Left common carotid artery plus branches (tissue), 1 donor: ENCODE measurements around a stretch of chr1.

DNA sequence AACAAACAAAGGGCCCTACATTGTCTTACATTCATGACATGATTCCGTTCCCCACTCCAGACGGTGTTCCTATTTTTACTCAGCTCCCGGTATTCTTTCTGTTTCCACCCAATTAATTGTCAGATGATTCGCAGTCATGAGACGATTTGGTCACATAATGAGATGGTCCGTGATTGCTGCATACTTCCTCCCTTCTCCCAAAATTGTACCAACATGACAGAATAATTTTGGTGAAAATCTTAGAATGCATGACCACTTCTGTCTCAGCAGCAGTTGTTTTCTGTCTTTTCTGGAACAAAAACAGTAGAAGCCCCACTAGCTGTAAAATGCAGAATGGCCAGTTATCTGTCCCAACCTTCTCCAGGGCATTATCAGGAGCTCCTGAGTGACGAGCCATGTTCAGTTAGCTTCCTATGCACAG is 73.9 kb upstream of the VAV3 start:
- PRO-cap: no peak

- PRO-cap: no peak
Measured at GRCh38 chr1:108077979-108078435, 113.0 kb upstream of the VAV3 start.

DNA sequence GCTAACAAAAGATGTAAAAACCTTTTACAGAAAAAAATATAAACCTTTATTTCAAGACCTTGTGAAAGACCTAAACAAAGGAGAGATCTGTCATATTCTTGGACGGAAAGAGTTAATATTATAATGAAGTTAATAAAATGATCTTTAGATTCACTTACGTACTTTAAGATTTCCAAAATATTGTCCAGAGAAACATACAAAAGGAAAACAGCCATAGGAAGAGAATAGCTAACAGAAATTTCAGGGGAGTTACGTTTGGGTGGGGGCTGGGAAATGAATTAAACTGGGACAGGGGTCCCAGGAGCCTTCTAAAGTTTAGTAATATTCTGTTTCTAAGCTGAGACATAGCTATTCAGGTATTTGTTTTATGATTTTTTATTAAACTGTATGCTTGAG is 94.0 kb downstream of the SLC25A24 start:
- PRO-cap: no peak

DNA sequence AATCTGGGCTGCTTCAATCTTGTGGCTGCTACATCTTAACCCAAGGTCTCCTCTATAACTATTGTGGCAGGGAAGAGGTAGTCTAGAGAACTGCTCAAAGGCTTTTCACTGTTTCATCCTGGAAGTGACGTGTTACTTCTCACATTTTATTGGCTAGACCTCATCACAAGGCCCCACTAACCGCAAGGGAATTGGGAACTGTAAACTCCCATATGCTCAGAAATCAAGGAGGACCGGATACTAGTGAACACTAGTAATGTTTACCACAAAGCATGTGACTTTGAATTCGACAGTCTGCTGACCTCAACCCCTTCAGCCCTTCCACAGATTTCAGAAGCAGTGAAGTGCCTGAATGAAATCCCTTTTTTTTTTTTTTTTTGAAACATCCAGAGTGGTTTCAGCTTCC is 3.4 kb upstream of the EEIG2 start:
- PRO-cap: no peak

GRCh38 chr1:108603574-108604660 is 44.0 kb downstream of the EEIG2 start:
- PRO-cap: no peak

DNA sequence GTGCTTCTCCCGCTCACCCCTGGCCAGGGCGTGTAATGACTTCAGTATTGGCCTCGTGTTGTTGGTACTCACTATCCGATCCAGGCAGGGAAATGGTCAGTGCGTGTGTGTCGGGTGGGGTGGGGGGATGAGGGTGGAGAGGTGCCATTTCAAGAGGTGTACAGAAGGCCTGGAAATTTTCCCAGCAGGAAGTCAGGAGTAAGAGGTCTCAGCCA is 1.0 kb downstream of the PRPF38B start:
- PRO-cap: no peak

- PRO-cap: no peak
Measured at GRCh38 chr1:108748005-108748380, 1.5 kb downstream of the STXBP3 start.

GRCh38 chr1:108956704-108957326 is 6.5 kb downstream of the CLCC1 start:
- PRO-cap: no peak

DNA sequence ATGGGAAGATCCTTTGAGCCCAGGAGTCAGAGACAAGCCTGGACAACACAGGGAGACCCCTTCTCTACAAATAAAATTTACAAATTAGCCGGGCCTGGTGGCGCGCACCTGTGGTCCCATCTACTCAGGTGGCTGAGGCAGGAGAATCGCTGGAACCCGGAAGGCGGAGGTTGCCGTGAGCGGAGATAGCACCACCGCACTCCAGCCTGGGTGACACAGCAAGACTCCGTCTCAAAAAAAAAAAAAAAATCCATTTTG is 717 bp downstream of the CLCC1 start:
- PRO-cap: no peak

- PRO-cap: no peak
Measured at GRCh38 chr1:109238543-109239766, 10.4 kb upstream of the CELSR2 start.

DNA sequence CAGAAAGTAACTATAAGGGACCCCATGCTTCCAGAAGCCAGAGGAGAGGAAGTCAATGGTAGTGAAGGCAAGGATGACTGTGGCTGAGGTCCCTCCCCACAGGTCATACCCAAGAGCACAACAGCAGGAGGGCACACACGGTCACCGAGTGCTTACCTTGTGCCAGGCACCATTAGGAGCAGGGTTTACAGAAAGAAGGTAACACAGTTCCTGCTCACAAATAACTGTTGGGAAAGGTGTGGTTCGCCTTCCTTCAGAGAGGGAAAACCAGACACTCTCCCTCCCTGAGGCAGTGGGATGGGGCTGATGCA is 9.5 kb upstream of the CELSR2 start:
- PRO-cap: no peak

DNA sequence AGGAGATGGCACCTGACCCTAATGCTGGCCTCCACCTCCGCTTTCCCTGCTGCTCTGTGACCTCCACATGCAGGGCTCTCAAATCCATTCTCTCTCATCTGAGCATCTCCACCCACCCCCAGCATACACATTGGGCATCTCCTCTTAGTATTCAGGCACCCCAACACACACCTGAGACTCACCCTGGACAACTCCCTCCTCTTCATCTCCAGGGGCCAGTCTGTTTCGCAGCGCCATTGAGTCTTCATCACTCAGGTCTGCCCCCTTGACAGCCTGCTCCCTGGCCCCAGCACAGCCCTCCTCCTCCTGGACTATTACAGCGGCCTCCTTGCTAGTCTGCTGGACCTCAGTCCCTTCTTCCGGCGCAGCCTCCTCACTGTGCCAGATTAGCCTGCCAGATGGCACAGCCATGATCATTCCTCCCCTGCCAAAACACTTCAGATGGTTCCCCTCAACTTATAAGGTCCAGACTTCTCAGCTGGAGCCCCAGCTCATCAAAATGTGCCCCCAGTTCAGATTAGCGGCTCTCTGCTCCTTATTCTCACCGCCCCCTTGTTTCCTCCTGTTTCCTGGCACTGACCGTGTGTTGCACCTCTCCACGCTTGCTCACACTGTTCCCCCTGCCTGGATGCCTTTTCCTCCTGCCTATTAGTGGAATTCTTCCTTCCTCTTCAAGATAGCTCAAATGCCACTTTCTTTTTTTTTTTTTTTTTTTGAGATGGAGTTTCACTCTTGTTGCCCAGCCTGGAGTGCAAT is 7.0 kb upstream of the CELSR2 start:
- PRO-cap: no peak

GRCh38 chr1:109263027-109263625 is 13.8 kb downstream of the CELSR2 start:
- PRO-cap: no peak

GRCh38 chr1:109314246-109315007 is 7.6 kb upstream of the MYBPHL start:
- PRO-cap: no peak

DNA sequence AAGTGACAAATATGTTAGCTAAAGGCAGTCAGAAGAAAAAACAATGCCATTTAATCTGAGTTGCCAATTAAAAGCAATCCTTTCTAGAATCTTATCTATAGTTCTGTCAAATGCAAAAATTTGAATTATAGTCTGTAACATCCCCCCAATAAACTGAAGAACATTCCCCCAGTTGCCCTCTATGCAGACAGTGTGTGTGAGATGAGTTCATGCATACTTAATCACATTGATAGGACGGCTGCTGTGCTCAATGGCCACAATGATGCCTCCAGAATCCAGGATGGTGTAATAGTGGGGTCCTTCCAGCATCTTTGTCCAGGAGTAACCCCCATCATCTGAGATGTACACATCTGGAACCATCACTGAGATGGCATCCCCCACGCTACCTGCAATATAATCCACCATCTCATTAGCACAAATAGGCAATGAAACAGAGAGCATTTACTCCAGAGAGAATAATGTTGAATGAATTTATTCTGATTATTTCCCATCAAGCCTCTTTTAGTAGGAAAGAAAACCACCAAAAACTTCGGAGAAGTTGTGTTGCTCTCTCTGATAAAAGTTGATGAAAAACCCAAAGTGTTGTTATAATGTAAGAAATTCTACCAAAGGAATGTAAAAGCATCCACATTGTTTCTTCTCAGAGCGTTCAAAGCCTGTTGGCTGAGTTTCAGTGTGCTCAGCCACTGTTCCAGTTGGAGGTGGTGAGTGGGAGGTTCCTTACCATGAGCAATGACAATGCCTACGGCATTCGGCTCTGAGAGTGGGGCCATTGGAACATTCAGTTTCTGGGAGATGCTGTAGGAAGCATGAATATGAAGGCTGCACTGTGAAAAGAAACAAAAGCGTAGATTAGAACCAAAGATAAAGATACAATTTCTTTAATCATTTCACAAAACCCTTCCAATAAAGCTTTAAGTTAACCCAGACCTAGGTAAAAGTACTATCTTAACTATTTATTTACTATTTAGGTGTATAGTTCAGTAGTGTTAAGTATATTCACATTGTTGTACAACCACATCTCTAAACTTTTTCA is 20.3 kb upstream of the MYBPHL start:
- PRO-cap: no peak

GRCh38 chr1:109335870-109336406 is 29.1 kb upstream of the MYBPHL start:
- PRO-cap: no peak

- PRO-cap: no peak
Measured at GRCh38 chr1:109340587-109341222, 33.9 kb upstream of the MYBPHL start.

DNA sequence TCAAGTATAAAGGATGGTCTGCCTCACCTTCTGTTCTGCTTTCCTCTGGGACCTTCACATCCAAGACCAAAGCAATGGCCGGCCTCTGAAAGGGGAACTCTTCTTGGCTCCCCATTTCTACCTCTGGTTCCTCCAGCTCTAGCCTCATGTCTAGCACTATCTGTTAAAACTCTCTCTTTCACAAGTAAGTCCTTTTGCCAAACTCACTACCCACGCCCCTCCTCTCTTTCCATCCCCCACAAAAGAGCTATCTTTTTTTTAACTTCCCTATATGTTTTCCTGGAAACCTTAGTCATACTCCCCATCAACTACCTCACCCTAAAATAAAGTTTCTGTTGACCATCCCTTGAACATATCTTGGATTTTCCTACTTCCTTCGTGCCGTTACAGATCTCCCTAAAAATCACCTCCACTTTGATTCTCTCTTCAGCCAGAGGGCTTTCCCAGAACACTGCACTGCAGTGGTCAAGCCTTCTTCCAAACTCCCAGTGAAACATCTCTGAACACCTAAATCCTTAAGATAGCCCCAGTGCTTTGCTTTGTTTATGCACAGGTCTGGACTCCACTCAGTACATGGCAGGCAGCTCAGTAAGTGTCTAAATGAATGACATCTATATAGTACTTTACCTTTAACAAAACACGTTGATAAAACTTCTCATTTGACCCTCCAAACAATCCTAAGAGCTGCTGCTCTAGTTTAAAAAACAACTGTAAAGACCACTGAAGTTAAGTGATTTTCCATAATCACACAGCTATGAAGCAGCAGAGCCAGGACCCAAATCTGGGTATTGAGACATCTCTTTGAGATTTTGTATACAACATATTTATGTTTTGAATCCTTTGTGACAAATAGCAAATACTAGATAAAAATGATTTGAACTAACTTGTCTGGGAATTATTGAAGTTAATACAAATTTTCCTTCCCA is 7.7 kb downstream of the SORT1 start:
- PRO-cap: no peak

DNA sequence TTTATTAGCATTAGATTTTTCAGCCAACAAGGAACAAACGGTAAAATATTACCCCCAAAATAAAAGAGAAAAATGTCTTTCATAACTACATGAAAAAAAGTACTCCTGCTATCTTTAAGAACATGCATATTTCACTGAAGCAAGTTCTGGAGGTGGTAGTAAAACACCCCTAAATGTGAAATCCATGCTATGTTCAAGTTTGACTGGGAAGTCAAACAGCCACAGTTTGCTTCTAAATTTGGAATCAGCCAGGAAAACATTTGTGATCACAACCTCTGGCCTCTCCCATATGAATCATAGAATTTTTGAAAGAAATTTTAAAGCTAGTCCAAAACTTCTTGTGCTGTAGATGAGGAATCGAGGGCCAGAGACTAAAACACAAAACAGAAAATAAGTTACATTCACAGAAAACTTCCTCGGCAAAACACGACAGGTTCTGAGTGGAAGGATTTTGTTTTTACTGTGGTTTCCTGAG is 6.6 kb downstream of the SORT1 start:
- PRO-cap: unidirectional peak, plus-strand start at position 348 of the sequence

DNA sequence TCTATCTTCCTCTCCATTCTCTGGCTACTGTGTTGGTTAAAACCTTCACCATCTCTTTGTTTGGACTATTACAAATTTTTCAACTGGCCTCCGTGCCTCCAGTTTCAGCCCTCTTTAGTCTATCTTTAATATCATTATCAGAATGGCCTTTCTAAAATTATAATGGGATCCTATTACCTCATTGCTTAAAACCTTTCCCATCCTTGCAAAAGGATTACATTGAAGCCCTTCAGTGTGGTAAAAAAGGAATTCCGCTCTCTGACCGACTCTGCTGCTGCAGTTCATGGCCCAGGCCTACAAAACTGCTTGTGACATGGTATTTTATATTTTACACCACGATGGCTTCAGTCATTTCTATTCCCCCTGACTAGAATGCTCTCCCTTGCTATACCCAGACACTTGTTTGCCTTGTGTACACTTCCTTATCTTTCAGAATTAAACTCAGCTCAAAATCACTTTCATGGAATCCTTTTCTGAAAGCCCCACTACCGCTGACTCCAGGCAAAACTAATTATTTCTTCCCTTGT is 12.4 kb downstream of the PSMA5 start:
- PRO-cap: no peak